Colonic mucosa (tissue), 1 donor: ENCODE measurements around the genes EIF2AK3, TRIM43B and TRIM43.

DNA sequence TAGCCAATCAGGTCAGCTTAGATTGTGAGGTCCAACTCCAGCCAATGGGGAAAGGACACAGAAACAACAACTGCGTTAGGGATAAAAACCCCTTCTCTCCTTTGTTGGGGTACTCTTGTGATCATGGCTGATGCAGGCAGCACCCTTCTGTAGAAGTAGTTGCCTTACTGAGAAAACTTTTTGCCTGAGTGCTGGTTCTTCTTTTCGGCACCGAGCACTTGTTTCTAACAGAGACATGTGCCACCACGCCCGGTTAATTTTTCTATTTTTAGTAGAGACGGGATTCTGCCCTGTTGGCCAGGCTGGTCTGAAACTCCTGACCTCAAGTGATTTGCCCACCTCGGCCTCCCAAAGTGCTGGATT is 14.1 kb downstream of the TEX37 start:
- PRO-cap: no peak

GRCh38 chr2:88626677-88627661 is at the start of gene EIF2AK3:
Gene EIF2AK3, minus strand, starts transcription at chr2:88627464.
- PRO-cap: bidirectional peak, plus-strand start at chr2:88627931, minus-strand start at chr2:88627452

- PRO-cap: no peak
Observed at GRCh38 chr2:88737309-88737683, 45.8 kb downstream of the RPIA start.

DNA sequence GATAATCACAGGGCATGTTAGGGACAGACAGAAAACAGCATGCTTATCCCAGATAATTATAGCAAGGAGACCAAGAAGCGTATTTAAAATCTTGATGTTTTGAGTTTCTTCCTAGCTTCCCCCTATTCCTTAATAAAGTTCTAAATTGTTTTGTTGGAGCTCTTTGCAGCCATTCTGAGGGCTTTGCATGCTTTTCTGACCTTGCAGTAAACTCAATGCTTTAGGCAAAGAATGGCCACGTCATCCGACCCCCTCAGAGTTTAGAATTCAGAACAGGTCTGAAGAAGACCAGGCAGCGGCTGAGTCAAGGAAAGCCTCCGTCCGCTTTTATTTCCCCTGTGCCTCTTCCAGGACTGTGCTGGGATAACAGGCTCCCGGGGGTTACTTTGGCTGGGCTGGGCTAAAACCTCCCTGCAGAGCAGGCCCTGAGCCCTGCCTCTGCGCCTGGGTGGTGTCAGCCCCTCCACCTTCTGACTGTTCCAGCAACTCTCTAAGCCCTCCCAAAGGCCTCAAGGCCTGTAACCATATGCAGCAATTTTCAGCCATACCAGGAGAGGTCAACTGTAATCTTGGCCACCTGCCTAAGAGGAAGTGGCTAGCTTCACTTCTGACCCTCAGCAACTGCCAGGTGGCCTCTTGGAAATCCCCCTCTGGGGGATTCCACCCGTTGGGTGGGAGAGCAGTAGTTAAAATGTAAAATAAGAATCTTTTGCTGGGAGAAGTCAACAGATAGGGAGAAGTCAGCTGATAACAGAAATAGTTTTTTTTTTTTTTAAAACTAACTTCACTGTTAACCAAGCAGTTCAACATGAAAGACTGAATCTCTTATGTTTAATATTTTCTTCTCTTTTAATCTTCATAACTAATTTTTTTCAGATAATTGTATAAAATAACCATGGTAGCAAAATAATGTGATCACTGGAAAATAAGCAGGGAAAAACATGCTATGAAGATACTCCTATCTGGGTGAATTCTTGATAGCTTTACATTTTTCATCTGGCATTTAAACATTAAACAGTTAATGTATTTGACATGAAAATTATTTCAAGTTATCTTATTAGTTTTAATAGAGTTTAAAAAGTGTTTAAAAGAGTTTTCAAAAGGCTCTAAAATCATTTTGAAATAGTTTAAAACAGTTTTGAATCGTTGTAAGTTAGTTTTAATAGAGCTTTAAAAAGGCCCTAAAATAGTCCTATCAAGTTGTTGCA is 166.7 kb downstream of the RPIA start:
- PRO-cap: no peak

GRCh38 chr2:88885871-88886398 is 194.5 kb downstream of the RPIA start:
- PRO-cap: no peak

DNA sequence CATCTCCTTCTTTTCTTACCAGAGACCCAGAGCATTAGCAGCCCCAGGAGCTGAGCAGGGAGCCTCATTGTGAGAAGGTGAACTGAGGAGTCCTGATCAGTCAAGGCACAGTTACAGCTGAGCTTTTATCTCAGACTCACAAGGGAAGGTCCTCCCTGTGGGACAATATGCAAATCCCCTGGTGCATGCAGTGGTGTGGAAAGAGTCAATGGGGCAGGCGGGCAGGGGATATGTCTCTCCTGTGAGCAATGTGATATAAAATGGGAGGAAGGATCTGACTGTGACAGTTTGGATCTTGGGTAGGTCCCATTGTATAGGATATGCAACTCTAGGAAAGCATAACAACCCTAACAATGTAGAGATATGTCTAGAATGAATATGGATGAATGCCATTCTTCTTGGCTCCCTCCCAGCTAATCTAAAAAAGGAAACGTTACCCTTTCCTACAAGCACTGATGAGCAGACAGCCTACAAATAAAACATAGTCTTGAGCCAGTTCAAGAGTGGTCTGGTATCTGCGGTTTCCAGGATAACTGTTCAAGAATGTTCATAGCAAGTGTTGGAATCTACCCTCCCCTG is 531.0 kb downstream of the RPIA start:
- PRO-cap: no peak

DNA sequence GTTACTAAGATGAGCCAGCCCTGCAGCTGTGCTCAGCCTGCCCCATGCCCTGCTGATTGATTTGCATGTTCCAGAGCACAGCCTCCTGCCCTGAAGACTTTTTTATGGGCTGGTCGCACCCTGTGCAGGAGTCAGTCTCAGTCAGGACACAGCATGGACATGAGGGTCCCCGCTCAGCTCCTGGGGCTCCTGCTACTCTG is 1170.8 kb downstream of the RPIA start:
- PRO-cap: no peak

- PRO-cap: no peak
Observed at GRCh38 chr2:89968502-89969102, 1277.1 kb downstream of the RPIA start.

DNA sequence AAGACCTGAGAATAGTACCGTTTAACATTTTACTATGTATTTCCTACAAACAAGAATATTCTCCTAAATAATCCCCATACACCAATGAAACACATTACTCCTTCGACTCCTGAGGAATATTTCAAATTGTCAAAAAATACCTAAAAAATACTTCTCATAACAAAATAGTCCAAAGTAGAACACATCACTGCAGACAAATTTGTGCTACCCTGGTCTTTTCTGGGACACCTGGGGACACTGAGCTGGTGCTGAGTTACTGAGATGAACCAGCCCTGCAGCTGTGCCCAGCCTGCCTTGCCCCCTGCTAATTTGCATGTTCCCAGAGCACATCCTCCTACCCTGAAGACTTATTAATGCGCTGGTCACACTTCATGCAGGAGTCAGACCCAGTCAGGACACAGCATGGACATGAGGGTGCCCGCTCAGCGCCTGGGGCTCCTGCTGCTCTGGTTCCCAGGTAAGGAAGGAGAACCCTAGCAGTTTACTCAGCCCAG is 1518.2 kb downstream of the RPIA start:
- PRO-cap: no peak

DNA sequence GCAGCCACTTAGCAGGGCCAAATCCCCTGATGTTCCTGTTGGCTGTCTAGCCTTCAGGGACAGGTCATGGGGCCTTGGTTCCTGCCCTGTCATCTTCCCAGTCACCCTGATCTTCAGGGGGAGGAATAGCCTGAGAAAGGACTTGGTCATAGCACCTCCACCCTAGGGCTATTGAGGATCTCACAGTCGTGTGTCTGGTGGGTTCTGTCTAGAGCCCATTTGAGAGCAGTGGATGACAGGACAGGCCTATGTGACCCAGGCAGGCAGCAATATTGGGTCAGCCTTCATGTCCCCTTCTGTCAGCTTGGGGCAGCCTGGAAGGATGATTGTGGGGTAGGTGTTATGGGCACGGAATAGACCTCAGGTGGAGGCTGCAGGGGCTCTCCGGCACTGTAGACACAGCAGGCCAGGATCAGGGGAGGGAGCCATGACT is 2815.7 kb upstream of the AQP7B start:
- PRO-cap: no peak

- PRO-cap: no peak
Observed at GRCh38 chr2:94203087-94203580, 384.0 kb upstream of the AQP7B start.

GRCh38 chr2:95057371-95058259 is 32.1 kb downstream of the MAL start:
- PRO-cap: no peak

GRCh38 chr2:95199752-95200125 is 7.6 kb upstream of the ZNF892 start:
- PRO-cap: no peak

DNA sequence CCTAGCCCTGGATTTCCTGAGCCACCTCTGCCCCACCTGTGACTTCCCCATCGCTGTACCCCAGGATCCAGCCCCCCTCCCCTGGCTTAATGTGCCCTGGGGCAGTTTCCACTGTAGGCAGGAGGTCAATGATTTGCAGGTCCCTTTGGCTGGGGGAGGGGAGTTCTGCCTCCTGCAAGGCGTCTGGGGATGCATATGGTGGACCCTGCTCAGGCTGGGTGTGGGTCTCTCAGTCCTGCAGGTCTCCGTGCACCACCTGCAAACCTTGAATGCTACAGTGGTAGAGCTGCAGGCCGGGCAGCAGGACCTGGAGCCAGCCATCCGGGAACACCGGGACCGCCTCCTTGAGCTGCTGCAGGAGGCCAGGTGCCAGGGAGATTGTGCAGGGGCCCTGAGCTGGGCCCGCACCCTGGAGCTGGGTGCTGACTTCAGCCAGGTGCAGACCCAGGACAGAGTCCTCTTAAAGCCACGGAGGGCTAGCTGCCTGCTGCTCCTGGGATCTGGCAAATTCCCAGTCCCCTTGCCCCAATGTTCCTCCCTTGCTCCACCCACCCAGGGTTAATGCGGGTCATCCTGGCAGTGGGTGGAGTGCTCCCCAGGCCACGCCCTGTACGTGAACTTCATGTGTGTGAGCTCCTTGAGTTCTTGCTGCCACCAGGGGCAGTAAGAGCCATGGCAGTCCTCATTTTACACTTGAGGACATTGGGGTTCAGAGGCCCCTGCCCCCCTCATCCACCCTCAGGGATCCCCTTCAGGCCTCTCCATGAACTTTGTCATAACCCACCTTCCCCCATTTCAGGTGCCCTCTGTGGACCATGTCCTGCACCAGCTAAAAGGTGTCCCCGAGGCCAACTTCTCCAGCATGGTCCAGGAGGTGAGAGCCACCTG is 3.1 kb downstream of the PROM2 start:
- PRO-cap: unidirectional peak, minus-strand start at position 502 of the sequence

DNA sequence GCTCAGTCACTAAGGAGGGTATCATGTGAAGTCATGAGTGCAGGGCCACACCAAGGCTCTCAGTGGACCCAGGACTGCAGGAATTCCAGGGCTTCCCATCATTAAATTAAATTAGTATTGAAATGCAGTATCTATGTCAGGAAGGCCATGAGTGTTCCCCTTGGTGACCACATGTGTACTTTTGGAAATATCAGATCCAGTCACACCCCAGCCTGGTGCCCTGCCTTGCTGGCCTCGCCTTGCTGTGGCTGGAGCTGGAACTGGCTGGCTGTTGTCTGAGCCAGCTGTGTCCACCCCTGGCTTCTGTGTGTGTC is 45.0 kb upstream of the FAHD2A start:
- PRO-cap: no peak

GRCh38 chr2:95484624-95484967 is at the start of gene TRIM43B:
Gene TRIM43B, minus strand, starts transcription at chr2:95484754.
- PRO-cap: no peak

DNA sequence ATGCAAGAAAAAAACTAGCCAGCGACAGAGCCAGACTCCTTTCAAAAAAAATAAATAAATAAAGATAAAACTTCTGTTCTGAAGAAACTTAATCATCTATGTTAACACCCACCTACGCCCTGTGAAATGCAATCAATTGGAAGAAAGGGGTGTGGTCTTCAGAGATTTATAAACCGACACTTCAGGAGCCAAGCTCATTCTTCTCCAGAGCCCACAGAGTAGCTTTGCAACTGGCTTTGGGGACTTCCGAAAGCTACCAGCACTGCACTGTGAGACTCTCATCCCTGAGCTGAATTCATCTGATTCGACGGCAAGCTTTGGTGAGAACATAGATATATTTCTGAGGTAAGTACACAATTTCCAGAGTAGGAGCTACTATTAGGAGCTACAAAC is at the start of gene TRIM43:
Gene TRIM43 (plus strand): TSS at position 197 of the 393 bp plus-strand sequence.
- PRO-cap: no peak

GRCh38 chr2:95814102-95815505 is 177.0 kb downstream of the ANKRD36C start:
- PRO-cap: no peak

DNA sequence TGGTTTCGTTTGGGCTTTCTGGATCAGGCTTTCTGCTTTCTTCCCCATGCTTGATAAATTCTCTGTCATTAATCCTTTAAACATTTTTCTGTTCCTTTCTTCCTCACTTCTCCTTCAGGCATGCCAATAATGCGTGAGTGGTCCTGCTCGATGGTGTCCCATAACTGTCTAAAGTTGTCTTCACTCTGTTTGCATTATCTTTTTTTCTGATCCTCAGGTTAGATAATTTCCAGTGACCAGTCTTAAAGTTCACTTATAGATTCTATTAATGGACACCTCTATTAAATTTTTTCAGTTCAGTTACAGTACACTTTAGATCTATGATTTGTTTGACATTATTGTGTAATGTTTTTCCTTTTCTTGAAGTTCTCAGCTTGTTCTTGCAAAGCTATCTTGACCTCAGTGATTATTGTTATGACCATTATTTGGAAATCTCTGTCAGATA is 152.8 kb downstream of the ANKRD36C start:
- PRO-cap: no peak

DNA sequence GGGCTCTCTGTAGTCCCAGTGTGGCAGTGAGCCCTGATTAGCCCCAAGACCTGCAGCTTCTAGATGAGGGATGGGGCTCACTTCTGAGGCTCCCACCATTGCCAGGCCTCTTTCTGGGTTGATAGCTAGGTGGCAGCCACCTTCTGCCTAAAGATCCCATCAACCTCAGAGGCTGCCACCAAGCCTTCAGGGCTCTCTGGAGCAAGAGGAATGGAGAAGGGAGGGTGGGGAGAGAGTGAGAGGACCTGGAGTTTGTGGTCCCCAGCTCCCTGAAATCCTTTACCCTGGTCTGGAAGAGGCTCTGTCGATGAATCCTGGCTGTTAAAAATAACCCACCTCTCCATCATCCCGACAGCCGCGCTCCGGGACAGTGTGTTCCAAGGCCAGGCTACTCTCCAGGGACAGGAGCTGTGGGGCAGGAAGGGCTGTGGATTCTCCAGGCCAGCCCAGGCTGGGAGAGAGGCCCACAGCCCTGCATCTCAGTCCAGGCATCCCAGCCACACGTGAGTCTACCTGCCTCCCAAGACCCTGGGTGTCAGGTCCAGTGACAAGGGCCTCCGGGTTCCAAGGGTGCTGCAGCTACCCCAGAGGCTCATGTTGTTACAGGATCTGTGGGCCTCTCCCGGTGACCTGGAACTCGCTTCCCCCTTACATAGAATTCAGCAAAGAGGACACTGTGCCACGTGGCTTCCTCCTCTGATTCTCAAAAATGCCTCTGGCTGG is 17.5 kb downstream of the ADRA2B start:
- PRO-cap: no peak